ENCODE measurements around a stretch of chr3.

- PRO-cap, result no peak
These were observed 1.1 kb downstream of the WNT7A start for GRCh38 chr3:13878704-13879248.

- PRO-cap, result no peak
These were observed 83.0 kb downstream of the CHCHD4 start for GRCh38 chr3:14041771-14042021.

DNA sequence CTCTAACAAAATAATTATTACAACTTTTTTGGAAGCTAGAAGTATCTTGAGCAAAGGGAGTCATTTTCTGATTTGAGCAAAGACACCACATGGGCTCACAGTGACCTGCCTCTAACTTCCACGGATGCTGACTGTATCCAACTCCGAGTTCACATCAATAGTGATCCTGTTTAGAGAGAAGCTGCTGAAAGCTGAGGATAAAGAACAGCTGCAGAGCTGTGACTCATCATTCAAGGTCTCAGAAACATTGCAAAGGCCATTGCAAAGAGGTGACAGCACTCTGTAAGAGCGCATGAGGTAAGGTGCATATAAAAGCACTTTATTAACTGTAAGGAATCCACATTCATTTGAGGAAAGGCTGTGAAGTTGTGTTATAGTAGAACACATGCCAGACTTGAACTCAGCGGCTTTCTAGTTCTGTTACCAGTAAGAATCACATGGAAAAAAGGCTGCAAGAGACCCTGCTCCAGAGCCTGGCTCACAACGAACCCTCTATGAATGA is 111.0 kb downstream of the LSM3 start:
- PRO-cap, result no peak

GRCh38 chr3:14364326-14365002 is 37.9 kb upstream of the SLC6A6 start:
- PRO-cap, result no peak

GRCh38 chr3:14403940-14404609 is 1.7 kb downstream of the SLC6A6 start:
- PRO-cap, result no peak

- PRO-cap, result no peak
These were observed 2.8 kb downstream of the SLC6A6 start for GRCh38 chr3:14405163-14405643.

- PRO-cap, result no peak
These were observed 21.8 kb downstream of the SLC6A6 start for GRCh38 chr3:14424232-14424599.

DNA sequence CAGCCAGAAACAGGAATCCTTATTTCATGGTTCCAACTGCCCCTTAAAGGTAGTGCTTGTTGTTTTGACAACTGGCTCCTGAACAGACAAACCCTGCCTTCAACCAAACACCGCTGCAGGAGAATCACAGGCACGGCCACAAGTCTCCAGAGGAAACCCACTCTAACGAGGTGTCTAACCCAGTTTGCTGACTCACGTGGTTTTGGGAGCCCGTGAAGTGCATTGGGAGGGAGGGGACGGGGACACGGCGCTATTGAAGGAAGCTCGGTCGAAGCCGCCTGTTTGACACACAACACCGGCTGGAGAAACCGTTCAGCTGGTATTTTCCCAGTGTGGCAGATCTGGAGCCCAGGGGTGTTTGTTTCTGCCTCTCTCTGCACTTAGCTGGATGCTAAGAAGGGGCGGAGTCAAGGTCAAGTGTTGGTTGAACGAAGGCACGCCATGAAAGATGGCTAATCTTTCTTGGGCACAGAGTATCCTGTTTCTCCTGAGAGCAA is 22.3 kb downstream of the SLC6A6 start:
- PRO-cap, result no peak

DNA sequence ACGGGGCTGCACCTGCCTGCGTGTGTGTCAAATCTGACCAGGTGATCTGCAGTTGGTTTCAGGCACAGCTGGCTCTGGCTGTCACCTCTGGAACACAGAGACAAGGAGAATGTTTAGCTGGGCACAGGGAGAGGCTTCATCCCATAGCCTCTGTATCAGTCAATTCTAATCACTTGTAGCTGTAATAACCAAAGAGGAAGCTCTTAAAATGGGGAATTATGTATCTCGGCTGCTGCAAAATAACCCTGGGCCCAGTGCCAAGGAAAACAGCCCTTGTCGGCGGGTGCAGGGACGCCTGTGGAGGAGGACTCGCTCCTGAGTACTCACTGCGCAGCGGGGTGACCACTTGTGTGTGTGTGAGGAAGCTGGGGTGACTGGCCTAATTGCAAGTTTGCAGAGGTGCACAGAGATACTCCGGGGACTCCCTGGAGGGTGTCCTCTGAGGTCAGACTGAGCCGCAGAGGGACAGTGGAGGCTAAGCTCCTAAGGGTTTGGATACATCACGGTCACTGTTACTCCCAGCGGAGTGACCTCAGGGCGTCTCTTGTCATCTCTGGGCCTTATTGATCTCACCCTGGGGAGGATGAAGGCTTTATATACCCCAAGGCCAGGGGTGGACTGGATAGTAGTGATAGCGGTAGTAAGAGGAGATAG is 37.1 kb downstream of the SLC6A6 start:
- PRO-cap, result bidirectional peak, plus-strand start at position 273 of the sequence, minus-strand start at position 167 of the sequence

DNA sequence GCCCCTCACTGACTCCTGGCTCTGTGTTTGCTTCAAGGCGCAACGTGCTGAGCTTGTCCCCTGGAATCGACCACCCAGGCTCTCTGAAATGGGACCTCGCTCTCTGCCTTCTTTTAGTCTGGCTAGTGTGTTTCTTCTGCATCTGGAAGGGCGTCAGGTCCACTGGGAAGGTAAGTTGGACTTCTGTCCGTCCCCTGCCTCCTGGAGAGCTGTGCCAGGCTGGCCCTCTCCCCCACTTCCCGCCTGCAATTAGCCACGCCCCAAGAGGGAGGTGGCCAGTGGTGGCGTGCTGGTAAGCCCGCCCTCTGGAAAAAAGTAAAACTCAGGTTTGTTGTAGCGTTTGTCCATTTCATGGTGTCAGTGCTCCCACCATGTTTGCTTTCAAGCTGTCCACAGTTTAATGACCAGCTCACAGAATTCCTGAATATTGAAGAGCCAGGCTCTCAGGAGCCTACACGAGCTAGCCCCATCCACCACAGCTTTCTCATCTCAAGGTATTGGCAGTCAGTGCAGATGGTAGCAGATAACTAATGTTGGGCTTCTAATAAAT is 55.6 kb downstream of the SLC6A6 start:
- PRO-cap, result no peak

GRCh38 chr3:14486263-14486722 is 53.8 kb downstream of the GRIP2 start:
- PRO-cap, result no peak

DNA sequence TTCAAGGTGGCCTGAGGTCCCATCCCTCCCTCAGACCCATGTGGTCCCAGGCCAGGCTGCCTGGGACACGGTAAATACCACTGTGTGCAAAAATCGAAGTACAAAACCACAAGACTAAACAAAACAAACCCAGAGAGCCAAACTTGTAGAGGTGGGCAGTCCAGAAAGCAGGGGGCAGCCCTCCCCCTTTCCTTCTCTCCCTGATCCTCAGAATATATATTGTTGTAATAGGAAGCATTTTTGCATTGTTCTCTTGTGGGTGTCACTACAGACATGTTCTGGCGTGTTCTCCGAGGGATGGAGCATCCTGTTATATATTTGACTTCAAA is 51.6 kb downstream of the GRIP2 start:
- PRO-cap, result no peak

GRCh38 chr3:14602679-14603433 is 48.7 kb upstream of the CCDC174 start:
- PRO-cap, result no peak

- PRO-cap, result unidirectional peak, plus-strand start at chr3:14804451
These were observed 14.5 kb upstream of the FGD5 start for GRCh38 chr3:14804216-14804685.

DNA sequence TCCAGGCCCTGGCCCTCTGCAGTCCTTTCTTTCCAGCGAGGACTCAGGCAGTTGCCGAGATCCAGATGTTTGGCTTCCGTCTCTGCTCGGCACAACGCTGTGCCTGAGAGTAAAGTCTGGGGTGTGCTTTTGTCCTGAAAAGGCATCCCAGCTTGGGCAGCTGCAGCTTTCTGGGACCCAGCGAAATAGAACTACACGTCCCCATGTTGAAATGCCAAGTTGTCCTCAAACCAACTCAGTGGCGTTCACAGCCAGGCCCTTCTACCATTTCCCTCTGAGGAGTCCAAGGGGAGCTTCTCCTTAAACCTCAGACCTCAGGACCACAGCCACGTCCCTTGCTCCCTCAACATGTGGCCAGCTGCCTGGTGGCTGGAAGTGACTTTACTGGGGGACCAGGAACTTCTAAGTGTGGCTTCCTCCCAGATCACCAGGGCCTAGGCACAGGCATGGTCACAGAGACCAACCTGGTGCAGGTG is 23.2 kb downstream of the FGD5 start:
- PRO-cap, result no peak

DNA sequence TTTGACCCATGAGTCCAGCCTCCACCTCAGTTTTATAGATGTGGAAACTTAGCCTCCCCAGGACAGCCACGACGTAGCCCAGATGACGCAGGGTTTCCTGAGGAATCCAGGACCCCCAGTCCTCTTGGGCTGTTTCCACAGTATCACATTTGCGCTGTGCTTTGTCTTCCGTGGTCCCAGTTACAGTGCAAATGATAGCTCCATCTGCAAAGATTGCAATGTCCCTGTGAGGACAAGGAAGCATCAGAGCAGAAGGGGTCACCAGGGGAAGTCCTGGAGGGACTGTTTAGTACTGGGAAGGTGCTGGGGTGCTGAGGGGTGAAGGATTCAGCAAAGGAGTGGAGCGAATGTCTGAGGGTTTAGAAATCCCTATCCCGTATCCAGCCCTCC is 34.2 kb downstream of the FGD5 start:
- PRO-cap, result no peak

DNA sequence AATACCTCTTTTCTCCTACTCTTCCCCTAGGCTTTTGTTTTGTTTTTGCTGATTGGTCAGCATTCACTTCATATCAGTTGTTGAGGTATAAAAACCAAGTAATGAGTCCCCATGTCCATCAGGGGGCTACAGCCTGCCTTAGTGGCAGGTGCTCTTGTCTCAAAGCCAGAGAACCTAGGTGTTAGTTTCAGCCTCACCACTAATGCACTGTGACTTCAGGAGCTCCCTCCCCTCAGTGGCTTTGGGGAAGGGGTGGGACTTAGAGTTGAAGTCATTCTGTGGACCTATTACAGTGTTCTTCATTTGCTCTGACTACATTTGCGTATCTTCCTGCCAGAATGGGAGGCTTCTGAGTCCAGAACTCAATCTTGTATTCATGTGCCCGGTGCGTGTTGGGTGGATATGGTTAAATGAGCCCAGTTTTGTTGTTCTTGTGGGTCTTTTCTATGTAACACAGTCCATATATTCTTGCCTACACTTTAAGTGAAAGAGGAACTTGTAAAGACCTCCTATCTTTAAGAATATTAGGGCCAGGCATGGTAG is 41.7 kb downstream of the NR2C2 start:
- PRO-cap, result no peak

DNA sequence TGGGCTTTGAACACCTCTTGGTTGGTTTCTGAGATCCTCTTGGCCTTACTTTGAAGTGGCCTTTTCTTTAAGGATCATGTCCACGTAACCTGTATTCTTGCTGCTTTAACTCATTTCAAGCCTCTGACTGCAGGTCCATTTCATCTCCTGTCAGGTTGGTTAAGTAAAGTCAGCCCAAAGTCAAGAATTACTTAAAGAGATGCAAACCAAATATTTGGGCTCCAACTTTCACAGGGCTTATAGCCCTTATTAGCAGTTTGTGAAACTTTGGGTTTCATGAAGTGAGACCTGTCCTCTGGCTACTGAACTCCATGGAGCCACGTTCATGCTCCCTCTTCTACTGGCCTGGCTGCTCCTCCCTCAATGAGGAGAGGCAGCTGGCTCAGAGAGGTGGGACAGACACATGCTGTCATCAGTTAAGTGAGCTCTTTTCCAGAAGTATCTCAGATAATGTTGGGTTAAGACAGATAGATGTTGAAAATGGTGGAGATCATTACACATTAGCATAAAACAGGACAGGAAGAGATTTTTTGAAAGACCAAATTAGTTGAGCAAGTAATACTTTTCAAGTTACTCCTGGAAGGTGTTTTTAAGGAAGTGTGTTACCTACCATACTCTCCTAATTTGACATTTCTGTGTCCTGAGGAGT is 19.5 kb downstream of the MRPS25 start:
- PRO-cap, result no peak

DNA sequence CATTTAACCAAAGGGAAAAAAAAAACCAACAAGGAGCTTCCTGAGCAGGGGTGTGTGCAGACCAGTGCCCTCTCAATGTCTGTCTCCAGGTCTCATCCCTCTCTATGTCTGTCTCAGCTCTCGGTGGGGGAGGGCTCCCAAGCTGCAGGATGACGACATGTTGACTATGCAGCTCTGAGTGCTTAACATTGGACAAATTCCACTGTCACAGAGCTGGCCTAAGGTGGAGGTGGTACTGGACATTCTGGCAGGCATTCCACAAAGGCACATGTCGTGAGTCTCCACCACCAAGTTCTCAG is 2.1 kb upstream of the CAPN7 start:
- PRO-cap, result no peak

DNA sequence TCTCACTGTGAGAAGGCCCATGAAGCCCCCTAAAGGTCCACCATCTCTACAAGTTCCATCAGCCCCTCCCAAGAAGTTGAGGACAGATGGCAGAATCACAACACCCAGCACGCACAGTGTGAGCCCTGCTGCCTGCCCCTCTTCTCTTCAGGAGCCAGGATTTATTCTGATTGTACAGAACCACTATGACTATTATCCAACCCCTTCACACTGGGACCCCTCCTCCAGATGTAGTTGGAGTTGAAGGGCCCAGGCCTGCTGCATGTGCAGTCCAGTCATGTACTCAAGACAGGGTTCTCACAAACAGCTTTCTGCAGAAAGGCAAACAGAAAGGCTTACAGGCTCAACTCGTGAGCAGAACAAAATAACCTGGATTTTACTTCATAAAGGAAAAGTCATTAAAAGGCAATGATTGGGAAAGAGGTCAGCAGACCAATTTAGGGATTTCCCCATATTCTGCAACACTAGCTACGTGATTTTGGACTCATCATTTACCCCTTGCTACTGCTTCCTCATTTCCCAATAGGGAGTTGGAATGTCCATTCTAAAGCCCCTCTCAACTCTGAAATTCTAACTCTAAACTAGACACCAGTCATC is 18.2 kb downstream of the METTL6 start:
- PRO-cap, result no peak

Measured in cardiac septum (tissue), 1 donor.